ENCODE measurements around a stretch of chr7.

GRCh38 chr7:157337816-157338510 is 1.2 kb downstream of the DNAJB6 start:
- PRO-cap = bidirectional peak, plus-strand start at chr7:157337962, minus-strand start at chr7:157337716

DNA sequence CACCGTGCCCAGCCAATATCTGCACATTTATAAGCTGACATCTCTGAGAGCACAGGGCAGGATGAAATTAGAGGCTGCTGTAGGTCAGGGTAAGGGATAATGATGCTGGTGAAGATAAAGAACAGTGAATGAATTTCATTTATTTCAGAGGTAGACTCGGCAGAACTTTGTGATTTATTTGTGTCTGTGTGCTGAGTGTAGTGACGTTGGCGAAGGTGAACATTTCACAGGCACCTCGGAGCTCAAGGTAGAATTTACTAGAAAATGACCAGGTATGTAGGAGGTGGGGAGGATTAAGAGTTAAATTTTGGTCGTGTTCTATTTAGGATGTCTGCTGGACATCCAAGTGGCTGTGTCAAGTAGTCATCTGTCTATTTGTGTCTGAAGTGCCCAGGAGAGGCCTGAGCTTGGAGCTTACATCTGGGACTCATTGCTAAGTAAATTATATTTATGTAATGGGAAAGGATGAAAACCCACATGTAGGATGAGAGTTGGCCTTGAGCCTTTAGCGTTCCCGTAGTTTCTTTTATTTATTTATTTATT is 17.9 kb downstream of the DNAJB6 start:
- PRO-cap = no peak

GRCh38 chr7:157375472-157375996 is 38.7 kb downstream of the DNAJB6 start:
- PRO-cap = no peak

GRCh38 chr7:157568416-157569497 is 232.0 kb downstream of the DNAJB6 start:
- PRO-cap = unidirectional peak, minus-strand start at chr7:157569114

DNA sequence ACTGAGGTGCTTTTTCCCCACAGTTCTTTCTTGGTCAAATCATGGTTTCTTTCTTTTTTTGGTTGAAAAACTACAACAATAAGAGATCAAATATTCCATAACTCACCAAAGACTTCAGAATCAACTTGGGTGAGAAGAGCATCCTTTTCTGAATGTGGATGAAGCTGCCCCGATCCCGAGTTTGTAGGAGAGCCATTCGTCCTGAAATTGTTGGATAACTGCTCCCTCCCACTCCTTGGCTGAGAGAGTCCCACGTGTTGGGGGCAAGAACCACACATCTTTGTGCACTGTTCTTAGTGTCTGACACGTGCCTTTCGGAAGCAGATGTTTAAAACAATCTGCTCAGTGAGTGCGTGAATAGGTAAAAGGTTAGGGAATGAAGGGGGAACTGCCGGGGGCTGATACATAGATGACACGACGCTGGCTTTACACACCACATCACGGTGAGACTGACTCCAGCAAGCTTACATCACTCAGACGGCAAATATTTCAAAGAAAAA is 575.7 kb downstream of the PTPRN2 start:
- PRO-cap = no peak

DNA sequence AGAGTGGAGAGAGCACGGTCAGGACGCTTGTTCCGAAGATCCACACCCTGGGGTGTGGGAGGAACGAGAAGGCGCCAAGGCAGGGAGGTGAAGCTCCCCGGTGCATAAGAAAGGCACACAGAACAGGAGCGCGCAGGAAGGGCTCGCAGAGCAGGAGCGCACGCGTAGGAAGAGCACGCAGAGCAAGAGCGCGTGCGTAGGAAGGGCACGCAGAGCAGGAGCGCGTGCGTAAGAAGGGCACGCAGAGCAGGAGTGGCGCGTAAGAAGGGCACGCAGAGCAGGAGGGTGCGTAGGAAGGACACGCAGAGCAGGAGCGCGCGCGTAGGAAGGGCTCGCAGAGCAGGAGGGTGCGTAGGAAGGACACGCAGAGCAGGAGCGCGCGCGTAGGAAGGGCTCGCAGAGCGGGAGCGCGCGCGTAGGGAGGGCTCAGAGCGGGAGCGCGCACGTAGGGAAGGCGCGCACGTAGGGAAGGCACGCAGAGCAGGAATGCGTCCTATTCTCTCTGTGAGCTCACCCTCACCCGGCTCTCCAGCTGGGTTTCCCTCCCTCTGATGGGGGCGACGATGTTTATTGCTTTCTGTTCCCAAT is 423.4 kb downstream of the PTPRN2 start:
- PRO-cap = no peak

- PRO-cap = no peak
Observed at GRCh38 chr7:158239366-158240081, 348.1 kb downstream of the PTPRN2 start.

DNA sequence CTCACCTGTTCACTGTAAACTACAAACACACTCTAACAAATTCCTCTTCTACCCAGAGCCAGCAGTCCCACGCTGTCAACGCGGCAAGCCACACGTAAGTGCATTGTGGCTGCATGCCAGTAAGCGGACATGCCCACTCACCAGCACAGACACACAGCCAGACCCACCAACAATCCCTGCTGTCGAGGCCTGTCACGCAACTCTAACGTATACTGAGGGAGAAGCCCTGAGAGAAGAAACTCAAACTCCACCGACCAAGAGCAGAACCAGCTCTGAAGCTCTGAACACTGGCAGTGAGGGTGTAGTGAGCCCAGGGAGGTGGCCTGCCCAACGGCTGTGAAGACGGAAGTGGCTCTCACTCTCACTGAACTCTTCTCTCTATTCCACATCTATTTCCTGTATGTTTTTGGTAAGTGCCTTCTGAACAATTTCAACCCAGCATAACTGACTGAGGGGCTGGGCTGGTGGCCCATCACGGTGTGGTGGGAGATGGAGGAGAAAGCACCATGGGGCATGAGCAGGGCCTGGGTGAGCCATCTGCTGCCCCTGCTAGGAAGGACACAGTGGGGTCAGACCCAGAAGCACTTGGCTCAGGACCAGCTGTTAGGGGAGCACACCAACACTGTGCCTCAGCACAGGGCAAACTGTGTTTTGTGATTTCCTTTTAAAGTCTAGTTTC is 41.5 kb downstream of the NCAPG2 start:
- PRO-cap = no peak

DNA sequence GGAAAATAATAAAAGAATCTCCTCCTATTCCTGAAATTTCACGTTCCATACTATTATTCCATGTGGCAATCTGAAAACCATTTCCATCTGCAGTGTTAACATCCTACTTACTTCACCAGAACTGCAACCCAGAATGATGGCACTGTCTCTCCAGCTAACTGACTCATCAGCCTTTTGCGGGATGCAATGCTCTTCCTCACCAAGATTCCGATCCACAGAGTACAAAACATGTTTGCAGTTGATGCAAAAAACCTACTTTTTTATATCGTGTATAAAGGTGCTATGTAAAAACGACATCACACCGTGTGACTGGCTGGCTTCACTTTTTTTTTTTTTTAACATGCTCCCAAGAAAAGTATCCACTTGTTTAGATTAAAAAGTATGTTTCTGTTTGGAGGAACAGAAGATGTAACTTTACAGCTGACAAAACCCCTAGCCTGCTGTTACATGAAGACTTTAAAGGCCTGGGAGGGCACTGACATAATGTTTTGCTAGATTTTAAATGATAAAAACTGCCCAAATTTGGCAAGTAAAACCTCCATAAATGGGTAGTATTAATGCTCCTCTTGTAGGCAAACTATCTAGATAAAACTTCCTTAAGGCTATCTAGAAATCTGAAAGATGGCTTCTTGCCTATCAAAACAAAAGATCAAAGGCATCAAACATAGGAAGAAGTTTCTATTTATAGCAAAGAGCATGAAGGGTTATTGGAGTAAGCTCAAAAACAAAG is 50.6 kb downstream of the ESYT2 start:
- PRO-cap = no peak

DNA sequence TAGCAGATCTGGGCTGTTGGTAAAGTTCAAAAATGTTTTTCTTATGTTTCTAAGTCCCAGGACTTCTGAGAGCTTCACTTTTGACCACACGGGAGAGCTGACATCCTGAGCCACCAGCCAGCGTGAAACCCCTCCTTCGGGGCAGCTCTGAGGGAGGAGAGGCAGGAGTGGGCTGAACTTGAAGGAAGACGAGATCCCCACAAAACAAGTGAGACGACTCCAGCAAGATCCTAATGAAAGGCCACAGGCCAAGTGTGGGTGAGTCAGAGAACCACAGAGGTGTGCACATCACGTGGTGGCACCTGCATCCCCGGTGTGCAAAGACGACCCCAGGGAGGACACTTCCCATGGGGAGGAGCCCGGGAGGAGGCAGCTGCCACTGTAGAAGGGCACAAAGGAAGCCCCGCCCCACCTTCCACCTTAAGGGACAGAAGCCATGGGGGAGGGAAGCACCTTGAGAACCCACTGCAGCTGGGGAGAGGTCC is 45.8 kb downstream of the ESYT2 start:
- PRO-cap = no peak

DNA sequence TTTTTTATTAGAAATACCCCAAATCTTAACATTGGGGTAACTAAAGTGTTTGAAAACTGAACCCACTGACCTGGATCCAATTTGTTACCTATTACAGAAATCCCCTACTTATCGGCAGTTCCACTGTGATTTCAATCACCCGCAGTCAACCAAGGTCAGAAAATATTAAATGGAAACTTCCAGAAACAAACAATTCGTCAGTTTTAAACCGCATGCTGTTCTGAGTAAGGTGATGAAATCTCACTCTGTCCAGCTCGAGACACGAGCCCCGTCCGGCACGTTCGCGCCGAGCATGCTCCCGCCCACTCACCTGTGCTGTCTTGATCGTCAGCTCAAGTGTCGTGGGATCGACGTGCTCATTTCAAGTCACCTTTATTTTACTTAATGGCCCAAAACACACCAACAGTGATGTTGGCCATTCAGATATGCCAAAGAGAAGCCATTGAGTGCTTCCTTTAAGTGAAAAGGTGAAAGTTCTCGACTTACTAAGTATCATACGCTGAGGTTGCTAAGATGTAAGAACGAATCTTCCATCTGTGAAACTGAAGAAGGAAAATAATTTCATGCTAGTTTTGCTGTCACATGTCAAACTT is 21.2 kb downstream of the ESYT2 start:
- PRO-cap = no peak

- PRO-cap = no peak
Observed at GRCh38 chr7:158849624-158849960, 6.8 kb upstream of the DYNC2I1 start.

DNA sequence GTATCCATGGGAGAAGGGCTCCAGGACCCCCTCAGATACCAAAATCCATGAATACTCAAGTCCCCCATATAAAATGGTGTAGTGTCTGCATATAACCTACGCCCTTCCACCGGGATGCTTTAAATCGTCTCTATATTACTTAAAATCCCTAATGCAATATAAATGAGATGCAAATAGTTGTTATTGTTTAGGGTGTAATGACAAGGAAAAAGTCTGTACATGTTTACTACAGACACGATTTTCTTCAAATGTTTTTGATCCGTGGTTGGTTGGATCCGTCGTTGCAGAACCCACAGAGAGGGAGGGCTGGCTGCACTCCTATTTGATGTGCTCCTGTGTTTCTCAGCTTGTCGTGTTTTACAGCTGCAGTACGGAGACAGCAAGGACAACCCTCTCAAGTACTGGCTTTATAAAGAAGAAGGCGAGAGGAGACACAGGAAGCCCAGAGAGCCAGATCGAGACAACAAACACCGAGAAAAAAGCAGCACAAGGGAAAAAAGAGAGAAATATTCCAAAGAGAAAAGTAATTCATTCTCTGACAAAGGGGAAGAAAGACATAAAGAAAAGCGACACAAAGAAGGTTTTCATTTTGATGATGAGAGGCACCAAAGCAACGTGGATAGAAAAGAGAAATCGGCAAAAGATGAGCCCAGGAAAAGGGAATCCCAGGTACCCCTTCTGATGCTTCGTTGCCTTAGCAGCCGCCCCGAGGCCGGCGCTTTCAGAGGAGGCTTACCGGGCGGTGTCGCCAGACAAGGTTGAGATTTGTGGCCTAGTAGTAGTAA is 23.2 kb downstream of the DYNC2I1 start:
- PRO-cap = no peak

DNA sequence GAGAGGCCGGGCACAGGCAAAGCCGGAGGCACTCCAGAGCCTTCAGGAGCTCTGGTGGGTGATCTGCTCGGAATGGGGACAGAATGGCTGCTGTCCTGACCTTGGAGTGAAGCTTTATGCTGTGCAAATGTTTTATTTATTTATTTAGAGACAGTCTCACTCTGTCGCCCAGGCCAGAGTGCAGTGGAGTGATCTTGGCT is 55.4 kb downstream of the DYNC2I1 start:
- PRO-cap = no peak

GRCh38 chr7:158957911-158958329 is 101.6 kb downstream of the DYNC2I1 start:
- PRO-cap = bidirectional peak, plus-strand start at chr7:158958209, minus-strand start at chr7:158957773

DNA sequence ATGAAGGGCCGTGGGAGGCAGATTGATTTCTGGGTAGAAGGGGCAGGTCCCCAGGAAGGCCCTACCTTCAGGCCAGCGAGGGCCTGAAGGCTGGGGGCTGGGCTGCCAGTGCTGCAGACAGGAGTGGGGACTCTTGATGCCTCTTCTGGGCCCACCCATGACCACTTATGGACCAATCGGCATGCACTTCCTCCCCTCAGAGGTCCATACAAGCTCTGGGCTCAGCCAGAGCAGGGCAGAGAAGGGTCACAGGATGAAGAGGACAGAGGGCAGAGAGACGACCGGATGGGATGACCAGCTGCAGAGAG is 120.1 kb downstream of the DYNC2I1 start:
- PRO-cap = unidirectional peak, plus-strand start at position 238 of the sequence

DNA sequence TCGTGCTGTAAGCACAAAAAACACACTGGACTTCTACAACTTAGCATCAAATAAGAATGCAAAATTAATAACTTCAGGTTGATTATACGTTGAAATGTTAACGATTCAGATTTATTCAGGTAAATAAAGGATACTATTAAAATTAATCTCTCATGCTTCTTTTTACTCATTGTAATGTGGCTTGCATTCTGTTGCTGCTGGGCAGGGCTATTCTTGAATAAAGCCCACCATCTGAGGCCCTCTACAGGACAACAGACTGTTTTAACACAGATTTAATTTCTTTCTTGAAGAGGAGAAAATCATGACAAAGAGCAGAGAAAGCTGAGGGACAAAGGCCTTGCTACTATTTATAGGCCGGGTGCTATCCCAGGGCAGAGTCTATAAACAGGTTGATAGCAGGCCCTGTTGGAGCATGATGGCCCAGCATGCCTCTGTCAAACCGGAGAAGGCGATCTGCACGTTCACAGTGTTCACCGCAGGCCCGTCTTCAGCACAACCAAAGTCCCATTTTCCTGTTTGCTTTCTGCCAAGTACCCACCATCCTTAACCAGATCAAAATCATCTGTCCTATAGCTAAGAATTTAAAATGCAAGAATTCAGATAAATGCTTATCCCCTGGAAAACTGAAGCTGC is 3.0 kb downstream of the VIPR2 start:
- PRO-cap = unidirectional peak, plus-strand start at position 437 of the sequence